ENCODE measurements around the gene CAPN2.

GRCh38 chr1:222843936-222844498, 29.2 kb downstream of the DISP1 start:
- PRO-cap = no peak

DNA sequence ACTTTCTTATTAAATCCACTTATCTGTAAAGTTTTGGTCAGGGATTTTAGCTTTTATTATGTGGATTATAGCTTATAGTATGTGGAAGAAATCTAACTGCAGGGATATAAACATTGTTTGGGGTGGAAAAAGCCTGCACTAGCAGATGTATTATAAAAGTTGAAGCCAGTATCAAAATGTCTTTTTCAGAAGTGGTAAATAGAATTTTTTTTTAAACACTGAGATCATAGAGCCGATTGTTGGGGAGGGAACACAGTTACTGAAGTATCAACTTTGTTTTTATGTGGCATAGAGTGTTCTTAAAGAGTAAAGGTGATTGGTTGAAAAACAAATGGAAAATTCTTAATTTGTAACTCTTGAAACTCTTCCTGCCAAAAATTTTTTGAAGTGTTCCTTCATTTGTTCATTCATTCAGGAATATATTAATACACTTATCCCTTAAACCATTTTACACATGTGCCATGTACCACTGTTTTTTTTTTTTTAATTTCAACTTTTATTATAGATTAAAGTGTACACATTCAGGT, 83.3 kb downstream of the DISP1 start:
- PRO-cap = no peak

GRCh38 chr1:223001407-223002033, 141.5 kb downstream of the TLR5 start:
- PRO-cap = no peak

DNA sequence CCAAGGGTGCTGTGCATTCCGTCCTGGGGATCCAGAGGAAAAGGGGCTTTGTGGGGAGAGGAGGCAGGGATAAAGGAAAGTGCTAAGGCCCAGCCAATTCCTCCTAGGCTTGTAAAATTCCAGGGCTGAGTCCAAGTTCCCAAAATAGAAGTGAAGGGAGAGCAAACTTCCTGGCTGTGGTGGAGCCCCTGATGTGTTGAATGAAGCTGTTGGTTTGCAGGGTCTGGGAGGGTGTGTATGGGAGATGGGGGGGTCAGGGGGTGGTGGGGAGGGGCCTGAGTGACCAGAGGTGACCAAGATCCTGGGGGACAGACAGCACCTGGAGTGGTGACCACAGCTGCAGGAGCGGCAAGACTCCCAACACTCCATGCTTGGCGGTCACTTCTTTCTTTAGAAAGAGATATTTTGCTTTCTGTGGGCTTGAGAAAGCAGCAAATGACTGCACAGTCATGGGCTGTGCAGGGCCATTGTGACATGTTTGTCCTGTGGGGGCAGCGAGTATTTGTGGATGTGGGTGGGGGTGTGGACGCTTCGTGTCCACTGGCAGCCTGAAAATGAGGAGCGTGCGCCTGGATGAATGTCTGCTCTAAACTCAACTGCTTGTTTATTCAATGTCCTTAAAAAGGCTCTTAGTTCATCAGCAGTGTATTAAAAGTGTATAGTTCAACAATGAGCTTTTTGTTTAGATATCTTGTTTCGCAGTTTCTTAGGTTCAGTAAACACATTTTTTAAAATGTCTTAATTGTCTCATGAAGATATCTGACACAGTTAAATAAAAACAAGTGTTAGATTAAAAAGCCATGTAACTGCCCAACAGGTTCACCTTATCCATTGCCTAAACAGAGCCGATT, 68.2 kb downstream of the TLR5 start:
- PRO-cap = no peak

GRCh38 chr1:223176785-223177175, 33.7 kb upstream of the TLR5 start:
- PRO-cap = no peak

DNA sequence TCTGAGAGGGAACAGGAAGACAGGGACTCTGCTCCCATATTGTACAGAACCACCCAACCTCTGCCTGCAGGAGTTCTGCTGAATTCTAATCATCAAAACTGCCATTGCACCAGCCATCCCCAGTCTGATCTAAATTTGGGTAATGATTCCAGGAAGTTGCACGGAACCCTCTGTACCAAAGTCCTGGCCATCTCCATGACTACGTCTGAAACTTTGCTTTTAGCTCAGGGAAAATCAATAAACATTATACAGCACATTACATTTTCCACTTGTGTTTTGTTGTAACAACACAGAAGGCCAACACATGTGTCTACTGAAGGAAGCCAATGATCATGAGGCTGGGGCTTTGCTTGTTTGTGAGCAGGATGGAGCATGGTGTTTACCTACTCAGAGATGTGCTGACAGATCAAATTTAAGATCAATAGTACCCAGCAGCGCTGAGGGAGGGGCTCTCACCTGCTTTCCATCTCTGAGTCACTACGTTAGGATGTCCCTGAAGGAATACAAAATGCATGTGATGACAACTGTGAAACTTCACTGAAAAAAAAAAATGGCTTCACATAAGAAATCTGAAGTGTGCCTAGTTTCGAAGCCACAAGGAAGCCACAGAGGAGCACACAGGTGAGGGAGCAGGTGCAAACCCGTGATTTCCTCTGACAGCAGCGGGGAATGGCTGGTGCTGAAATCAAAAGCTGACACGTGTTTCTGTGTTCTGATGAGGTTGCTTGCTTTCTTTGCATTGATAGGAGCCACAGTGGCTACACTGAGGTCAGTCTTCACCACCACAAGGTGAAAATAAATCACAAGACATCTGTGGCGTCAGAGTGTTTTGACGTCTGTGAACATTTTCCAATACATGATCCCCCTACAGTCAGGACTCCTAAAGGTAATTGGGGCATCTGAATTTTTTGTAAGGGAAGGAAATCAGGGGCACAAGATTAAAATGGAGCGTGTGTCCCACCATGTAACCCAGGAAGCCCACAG, 105.6 kb upstream of the TLR5 start:
- PRO-cap = no peak

GRCh38 chr1:223705950-223706922, 6.1 kb upstream of the CAPN2 start:
- PRO-cap = no peak

DNA sequence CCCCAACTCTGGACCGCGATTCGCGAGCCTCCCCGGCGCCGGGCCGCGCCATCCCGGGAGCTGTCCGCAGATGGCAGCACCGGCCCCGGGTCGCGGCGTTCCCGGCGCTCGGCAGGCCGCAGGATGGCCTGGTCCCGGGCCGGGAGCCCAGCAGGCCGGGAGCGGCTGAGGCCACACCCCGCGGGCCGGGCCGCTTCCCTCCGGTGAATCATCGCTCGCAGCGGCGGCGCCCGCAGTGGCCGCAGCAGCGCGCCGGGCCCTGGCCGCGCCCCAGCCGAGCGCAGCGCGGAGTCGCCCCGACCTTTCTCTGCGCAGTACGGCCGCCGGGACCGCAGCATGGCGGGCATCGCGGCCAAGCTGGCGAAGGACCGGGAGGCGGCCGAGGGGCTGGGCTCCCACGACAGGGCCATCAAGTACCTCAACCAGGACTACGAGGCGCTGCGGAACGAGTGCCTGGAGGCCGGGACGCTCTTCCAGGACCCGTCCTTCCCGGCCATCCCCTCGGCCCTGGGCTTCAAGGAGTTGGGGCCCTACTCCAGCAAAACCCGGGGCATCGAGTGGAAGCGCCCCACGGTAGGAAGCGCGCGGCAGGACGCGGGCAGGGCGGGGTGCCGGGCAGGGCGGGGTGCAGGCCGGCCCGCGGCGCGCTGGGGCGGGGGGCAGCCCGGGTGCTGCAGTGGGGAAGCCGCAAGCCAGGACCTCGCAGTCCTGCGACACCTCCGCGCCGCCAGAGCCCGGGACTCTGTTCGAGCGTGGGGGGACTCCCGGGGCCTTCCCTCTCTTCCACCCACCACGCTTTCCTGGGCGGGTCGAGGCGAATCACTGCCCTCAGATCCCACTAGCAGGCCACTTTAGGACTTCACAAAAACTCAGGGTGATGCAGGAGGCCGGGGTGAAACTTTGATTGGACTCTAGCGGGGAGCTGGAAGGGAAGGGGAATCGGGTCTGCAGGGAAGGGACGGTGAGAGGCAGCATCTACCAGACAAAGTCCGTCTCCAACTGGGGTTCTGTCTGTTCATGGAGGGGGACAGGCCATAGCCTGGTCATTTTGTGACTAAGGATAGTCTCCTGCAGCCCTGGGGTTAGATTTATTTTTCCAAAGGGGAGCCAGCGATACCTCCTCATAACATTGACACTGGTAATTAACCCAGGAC, at the start of gene CAPN2:
CAPN2 (plus strand) TSS at position 235 of the 1,154 bp plus-strand sequence.
- PRO-cap = bidirectional peak, plus-strand start at position 317 of the sequence, minus-strand start at position 125 of the sequence; bidirectional peak, plus-strand start at position 854 of the sequence, minus-strand start at position 744 of the sequence

GRCh38 chr1:223714661-223715934, 2.8 kb downstream of the CAPN2 start:
- PRO-cap = no peak

DNA sequence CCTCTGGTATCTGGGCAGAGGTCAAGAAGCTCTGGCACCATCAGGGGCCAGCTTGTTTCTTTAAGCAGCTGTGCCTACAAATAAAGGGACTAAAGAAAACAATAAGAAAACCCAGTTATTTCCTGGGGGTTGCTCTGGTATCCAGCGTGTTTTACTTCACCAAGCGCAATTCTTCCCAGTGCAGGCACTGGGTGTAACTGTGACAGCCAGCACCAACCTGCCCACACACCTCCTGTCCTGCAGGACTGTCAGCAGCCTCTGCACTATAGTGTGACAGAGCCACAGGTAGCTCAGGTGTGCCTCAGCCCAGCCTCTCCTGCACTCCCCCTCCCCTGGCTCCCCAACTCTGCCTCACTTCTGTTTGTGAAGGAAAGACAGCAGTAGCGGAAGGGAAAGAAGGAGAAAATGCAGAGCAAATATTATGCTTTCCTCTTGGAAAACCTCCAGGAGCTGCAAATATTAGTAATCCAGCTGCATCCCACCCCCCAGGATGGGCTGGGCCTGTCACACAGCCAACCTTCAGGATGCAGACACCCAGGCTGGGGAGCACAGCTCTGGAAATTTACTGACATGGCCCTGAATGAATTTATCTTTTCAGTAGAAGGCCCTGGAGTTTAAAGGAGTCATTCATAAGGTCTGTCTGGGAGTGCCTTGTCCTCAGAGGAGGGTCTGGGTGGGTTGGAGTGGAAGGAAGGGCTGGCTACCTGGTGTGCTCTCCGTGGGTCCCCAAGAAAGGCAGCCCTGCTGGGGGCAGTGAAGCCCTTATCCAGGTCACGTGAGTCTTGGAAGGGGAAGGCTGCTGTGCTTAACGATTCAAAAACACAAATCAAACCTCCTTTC, 20.8 kb downstream of the CAPN2 start:
- PRO-cap = no peak

DNA sequence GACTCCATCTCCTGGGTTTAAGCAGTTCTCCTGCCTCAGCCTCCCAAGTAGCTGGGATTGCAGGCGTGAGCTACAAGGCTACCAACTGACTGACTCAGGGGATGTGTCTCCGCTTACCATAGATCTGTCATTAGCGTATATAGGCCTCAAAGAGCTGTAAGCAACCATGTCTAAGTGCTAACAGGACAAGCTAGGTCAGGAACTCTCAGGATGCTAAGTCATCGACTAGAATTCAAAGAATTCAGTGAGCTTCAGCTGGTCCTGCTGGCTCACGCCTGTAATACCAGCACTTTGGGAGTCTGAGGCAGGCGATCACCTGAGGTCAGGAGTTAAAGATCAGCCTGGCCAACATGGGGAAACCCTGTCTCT, 29.5 kb downstream of the CAPN2 start:
- PRO-cap = no peak

DNA sequence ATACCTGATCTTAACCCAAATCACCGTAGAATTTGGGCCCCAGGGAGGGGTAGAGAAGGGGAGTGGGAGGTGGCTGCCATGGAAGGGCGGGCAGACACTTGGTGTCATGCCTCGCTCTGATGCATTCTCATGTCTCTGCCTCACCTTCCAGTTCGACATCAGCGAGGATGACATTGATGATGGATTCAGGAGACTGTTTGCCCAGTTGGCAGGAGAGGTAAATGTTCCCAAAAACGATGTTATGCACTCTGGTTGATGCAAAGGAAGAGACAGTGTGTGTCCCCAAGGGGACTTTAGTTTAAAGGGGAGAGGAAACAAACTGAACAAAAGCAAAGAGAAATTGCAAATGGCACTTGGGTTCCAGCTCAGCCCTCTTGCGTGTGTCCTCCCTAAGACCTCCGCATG, 49.7 kb downstream of the CAPN2 start:
- PRO-cap = no peak

DNA sequence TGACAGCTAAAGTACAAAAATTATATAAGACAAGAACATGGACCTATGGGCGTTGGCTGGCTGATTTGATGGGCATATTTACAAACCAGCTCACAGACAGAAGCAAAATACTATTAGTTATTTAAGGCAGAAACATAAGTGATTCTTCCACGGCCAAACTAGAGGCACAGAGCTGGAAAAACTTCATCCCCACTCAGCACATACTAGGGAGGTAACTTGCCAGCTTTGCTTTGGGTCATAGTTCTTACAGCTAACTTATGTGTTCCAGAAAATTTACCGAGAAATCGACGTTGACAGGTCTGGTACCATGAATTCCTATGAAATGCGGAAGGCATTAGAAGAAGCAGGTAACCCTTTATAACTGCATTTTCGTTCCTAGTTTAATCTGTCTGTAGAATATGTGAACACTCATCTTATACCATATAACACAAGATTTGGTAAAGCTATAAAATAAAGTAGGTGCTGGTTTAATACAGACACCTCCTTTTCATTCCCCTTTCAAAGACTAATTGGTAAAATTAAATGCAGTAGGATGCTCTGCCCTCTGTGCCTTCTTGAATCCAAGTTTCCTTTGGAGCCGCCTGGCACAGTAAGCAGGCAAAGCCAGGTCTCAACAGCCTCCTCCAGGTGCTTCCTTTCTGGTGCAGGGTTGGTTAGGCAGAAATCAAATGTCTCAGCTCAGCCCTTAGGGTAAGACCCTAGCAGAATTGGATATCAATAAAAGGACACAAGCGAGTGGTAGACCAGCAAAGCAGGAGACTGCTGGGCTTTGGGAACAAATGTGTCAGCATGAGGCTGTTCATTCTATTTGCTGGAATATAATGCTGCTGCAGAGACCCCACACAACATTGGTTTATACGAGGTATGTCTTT, 58.1 kb downstream of the CAPN2 start:
- PRO-cap = no peak

GRCh38 chr1:223771449-223772782, 59.6 kb downstream of the CAPN2 start:
- PRO-cap = no peak

DNA sequence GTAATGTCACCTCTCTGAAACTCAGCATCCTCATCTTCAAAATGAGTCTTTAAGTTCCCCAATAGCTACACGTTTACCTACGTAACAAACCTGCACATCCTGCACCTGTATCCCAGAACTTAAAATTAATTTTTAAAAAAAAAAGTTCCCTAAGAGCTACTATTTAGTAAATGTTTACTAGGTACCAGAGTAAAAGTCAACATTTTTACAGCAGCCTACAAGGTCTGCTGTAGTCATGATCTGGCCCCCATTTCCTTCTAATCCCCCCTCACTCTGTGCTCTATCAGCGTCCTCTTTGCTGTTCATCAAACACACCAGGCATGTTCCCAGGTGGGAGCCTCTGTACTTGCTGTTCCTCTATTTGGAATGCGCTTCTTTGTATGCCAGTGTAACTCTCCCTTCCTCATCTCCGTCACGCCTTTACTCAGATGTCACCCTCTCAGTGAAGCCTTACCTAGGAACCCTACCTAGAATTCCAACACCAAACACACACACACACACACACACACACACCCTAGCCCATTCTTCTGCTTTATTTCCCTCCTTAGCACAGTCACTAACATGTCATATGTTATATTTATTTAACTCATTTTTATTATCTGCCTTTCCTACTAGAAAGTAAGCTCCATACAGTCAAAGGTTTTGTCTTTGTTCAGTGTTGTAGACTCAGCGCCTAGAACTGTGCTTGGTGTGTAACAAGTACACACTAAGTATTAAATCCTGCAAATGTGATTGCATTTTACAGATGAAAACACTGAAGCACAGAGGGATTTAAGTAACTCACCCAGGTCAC, 21.0 kb downstream of the TP53BP2 start:
- PRO-cap = no peak

- PRO-cap = no peak
Measured at GRCh38 chr1:223827072-223827768, 18.5 kb downstream of the TP53BP2 start.

GRCh38 chr1:223831743-223832224, 14.0 kb downstream of the TP53BP2 start:
- PRO-cap = no peak

- PRO-cap = no peak
Measured at GRCh38 chr1:223915449-223915946, 69.8 kb upstream of the TP53BP2 start.

- PRO-cap = no peak
Measured at GRCh38 chr1:224193504-224194146, 10.6 kb downstream of the DEGS1 start.

- PRO-cap = no peak
Measured at GRCh38 chr1:224256663-224257251, 73.2 kb downstream of the NVL start.